A673 (cell line): ENCODE data around the genes RGN, ZNF157, ZNF630, SSX3 and FTSJ1.

- PRO-cap, result no peak
Observed at GRCh38 chrX:47077988-47079162, at the start of gene RGN. Gene RGN (plus strand): TSS chrX:47078443.

GRCh38 chrX:47080040-47080565 lies 1.9 kb downstream of the RGN start:
- PRO-cap, result no peak

GRCh38 chrX:47219680-47220155 lies 1.2 kb downstream of the CDK16 start:
- PRO-cap, result no peak

DNA sequence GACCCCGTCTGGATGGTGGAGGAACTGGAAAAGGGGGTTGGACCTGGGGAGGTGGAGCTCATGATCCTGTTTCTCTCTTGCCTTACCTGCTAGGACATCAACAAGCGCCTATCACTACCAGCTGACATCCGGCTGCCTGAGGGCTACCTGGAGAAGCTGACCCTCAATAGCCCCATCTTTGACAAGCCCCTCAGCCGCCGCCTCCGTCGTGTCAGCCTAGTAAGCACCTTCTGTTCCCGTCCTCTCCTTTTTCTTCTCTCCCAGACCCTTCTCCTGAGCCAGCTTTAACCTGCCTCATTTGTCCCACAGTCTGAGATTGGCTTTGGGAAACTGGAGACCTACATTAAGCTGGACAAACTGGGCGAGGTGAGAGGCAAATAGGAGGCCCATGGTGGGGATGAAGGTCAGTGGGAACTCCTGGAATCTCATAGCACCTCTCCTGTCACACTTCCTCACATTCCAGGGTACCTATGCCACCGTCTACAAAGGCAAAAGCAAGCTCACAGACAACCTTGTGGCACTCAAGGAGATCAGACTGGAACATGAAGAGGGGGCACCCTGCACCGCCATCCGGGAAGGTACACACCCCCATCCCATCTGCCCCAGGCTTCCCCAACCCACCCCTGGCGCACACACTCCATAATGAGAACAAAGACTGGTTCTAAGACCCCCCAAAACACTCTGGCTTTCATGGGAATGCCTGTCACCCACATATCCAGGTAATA lies 6.2 kb downstream of the CDK16 start:
- PRO-cap, result no peak

- PRO-cap, result no peak
Observed at GRCh38 chrX:47229804-47230911, 2.7 kb upstream of the USP11 start.

GRCh38 chrX:47311870-47312510 lies 58.4 kb upstream of the ZNF157 start:
- PRO-cap, result no peak

GRCh38 chrX:47370154-47370657 lies at the start of gene ZNF157:
Gene ZNF157 (plus strand): TSS chrX:47370578.
- PRO-cap, result no peak

DNA sequence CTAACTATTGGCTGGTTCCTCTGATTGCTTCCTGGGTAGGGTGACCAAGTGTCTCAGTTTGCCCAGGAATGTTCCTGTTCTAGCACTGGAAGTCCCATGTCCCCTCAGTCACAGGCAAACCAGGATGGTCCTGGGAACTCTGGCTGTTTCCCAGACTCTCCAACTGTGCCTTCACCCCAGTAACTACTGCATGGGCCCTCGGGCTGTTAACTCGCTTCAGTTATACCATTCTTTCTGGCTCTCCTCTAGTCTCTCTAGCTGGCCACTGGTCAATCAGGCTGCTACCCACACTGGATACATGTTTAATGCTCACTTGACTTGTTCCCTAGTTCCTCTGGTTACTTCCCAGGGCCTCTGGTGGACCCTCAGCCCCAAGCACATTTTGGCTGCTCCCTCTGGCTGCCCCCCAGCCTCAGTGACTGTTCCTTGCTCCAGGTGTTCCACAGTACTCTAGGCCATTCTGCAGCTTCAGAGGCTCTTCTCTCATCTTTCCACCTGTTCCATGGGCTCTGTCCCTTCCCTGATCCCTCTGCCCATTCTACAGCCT lies 19.6 kb downstream of the ZNF41 start:
- PRO-cap, result no peak

DNA sequence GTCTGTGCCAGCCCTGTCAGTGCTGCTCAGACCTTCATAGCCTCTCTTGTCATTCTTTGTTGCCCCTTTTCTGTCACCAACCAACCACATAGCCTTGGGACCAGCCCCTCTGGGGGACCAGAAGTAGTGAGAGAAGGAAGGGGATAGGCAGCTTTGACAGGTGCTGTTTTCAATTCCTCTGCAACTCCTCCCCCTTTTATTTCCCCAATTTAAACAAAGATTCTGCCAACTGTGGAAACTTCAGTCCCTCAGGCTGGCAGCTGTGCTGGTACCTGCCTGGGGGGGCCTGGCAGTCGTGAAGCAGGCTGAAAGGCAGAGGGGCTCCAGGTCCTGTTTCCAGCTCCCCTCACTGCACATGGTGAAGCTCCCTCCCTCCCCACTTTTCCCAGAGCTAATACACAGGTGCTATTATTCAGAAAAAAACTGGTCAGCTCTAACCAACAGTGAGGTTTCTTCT lies 30.8 kb upstream of the ZNF81 start:
- PRO-cap, result no peak

GRCh38 chrX:48070864-48072208 lies at the start of gene ZNF630:
Gene ZNF630 (minus strand): TSS chrX:48071640.
- PRO-cap, result no peak

- PRO-cap, result no peak
Observed at GRCh38 chrX:48085944-48086755, 14.7 kb upstream of the ZNF630 start.

- PRO-cap, result no peak
Observed at GRCh38 chrX:48356405-48356797, at the start of gene SSX3. Gene SSX3 (minus strand): TSS chrX:48356703.

- PRO-cap, result bidirectional peak, plus-strand start at chrX:48476203, minus-strand start at chrX:48475879; bidirectional peak, plus-strand start at chrX:48476451, minus-strand start at chrX:48476425
Observed at GRCh38 chrX:48475975-48476697, at the start of gene FTSJ1. Gene FTSJ1 (plus strand): TSS chrX:48476199.

- PRO-cap, result no peak
Observed at GRCh38 chrX:48487150-48487595, 11.2 kb downstream of the FTSJ1 start.

- PRO-cap, result no peak
Observed at GRCh38 chrX:48592919-48593372, 4.3 kb upstream of the WDR13 start.

DNA sequence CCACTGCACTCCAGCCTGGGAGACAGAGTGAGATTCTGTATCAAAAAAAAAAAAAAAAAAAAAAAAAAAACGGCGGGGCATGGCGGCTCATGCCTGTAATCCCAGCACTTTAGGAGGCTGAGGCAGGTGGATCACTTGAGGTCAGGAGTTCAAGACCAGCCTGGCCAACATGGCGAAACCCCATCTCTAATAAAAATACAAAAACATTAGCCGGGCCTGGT lies 28.4 kb downstream of the WDR13 start:
- PRO-cap, result no peak

- PRO-cap, result no peak
Observed at GRCh38 chrX:48677506-48678046, 6.0 kb upstream of the WAS start.

DNA sequence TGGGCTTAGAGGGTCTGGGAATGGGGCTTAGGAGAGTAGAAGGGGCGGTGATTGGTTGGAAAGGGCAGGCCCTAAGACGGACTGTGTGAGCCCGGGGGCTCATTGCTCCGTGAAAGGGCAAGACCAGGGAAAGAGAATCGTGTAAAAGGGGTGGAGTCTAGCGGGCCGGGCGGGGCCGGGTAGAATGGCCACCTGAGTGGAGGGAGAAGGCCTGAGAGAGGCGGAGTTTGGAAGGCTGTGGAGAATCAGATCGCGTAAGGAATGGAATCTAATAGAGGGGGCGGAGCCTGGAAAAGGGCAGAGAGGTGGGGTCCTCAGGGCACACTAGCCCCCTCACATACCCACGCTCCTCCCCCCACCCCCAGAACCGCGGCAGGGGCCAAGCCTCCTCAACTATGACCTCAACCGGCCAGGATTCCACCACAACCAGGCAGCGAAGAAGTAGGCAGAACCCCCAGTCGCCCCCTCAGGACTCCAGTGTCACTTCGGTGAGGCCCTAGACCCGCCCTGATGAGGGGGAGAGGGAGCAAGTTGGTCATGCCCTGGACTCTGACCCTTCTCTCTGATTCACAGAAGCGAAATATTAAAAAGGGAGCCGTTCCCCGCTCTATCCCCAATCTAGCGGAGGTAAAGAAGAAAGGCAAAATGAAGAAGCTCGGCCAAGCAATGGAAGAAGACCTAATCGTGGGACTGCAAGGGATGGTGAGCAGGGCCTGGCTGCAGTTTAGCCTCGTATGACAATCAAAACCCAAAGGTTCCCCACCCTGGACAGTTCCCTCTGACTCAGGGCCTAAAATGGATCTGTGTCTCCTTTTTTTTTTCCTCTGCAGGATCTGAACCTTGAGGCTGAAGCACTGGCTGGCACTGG lies 665 bp downstream of the HDAC6 start:
- PRO-cap, result bidirectional peak, plus-strand start at position 207 of the sequence, minus-strand start at position 104 of the sequence

DNA sequence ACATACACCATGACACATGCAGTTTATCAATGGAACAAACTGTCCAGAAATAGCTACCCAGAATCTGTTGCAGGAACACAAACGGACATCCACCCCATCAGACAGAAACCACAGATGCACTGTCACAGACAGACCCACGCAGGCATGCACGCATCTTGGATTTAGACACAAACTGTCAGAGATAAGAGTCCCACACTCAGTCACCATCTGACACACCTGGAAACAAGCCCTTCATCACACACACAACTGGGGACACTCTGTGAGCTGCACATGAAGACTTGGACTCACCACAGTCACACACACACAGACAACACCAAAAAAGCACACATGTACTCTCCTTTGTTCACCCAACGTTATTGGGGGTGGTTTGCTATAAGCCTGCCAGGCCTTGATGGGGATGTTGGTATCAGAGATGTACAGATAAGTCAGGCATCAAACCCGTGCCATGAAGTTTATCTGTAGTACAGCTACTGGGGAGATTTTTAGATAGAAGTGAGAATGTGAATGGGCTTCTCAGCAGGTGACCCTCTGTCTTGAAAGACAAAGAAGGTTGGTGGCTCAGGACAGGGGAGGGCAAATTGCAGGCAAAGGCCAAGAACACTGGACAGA lies 1.6 kb upstream of the PIM2 start:
- PRO-cap, result no peak

- PRO-cap, result no peak
Observed at GRCh38 chrX:48924284-48924596, 5.4 kb upstream of the PIM2 start.